Thoracic aorta endothelial cell (primary cell): Measurements from ENCODE around the genes MAFF and DDX17.

DNA sequence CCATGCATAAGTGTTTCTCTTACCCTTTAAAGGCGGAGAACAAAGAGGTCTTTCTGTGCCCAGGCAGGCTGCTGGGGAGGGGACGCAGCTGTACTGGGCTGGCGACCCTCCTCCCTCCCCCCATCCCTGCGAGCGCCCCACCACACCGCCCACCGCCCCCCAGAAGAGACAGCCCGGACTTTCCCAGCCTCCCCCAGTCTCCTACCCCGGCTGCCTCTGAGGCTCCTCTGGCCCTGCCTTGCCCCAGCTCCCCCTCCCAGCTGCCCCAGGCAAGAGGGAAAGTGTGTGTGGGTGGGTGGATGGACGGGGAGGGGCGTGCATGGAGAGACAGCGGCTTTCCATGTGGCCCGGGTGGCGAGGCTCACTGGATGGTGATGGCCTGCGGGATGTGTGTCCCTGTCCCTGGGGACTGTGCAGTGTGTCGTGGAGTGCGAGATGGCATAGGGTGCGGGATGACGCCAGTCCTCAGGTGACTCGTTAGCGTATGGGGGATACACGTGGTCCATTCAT, 30.5 kb upstream of the PICK1 start:
- CAGE, long polyA plus RNA: no peak

GRCh38 chr22:38039411-38039847, 17.8 kb upstream of the PICK1 start:
- CAGE, long polyA plus RNA: no peak

GRCh38 chr22:38111325-38112319, 1.1 kb upstream of the BAIAP2L2 start:
- CAGE, long polyA plus RNA: no peak

DNA sequence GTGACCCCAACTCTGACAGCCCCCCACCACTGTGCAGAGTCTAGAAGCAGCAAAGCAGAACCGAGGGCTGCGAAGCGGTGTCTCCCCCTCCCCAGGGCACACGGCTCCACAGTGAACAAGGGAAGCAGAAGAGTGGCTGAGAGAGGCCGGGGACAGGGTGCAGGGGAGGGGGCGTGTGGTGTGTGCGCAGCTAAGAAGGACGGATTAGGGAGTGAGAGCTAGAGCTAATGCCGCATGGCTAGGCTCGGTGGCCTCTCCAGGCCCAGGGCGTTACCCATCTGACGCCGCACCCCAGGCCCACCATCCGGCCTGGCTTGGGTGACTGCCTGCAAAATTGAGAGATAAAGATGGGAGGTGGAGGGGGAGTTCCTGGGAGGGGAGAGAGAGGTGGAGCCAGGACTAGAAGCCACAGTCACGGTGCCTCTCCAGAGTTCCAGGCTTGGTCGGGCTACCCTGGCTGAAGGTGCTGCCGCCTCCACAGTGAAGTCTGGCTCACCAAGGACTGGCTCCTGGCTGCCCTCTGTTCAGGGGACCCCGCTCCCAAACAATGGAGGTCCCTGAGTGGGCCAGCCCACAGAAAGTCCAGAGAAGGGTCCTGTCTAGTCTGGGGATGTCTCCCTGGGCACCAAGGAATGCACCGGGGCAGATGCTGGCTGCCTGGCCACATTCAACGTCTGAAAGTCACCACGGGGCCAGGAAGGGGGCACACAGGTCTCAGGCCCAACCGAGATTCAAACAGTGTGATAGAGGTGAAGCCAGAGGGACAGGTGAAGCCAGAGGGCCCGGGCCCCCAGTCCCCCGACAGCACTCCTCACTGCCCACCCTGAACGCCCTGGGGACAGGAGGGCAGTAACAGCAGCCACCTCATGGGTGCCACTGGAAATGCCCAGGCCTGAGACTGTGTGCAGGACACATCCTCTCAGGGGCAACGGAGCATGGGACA, 16.9 kb upstream of the BAIAP2L2 start:
- CAGE, long polyA plus RNA: no peak

GRCh38 chr22:38171843-38172848, 9.5 kb downstream of the PLA2G6 start:
- CAGE, long polyA plus RNA: no peak

GRCh38 chr22:38177655-38178371, 3.8 kb downstream of the PLA2G6 start:
- CAGE, long polyA plus RNA: no peak

GRCh38 chr22:38201394-38202314, at the start of gene MAFF:
Gene MAFF (plus strand): TSS chr22:38201994.
- CAGE, long polyA plus RNA: no peak

GRCh38 chr22:38213783-38214129, 12.0 kb downstream of the MAFF start:
- CAGE, long polyA plus RNA: no peak

DNA sequence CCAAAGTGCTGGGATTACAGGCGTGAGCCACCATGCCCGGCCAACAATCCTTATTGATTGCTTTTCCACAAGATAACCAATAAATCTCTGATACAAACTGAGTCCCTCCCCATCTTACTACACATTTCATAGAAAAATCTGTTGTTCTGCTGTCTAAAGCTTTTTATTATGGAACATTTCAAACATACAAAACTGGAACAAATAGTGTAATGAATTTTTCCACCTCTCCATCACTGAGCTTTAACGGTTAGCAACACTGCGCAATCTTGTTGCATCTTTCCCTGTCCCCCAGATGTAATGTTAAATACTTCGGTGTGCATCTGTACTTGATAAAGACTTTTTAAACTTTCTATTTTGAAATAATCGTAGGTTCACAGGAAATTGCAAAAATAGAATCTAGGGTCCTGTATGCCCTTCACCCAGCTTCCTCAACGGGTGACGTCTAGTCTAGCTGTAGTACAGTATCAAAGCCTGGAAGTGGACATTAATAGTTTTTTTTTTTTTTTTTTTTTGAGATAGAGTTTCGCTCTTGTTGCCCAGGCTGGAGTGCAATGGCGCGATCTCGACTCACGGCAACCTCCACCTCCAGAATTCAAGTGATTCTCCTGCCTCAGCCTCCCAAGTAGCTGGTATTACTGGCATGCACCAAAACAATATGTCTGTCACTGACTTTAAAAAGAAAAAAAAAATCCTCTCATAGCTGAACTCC, 16.2 kb downstream of the TMEM184B start:
- CAGE, long polyA plus RNA: no peak

GRCh38 chr22:38265539-38266621, 6.9 kb downstream of the TMEM184B start:
- CAGE, long polyA plus RNA: no peak

DNA sequence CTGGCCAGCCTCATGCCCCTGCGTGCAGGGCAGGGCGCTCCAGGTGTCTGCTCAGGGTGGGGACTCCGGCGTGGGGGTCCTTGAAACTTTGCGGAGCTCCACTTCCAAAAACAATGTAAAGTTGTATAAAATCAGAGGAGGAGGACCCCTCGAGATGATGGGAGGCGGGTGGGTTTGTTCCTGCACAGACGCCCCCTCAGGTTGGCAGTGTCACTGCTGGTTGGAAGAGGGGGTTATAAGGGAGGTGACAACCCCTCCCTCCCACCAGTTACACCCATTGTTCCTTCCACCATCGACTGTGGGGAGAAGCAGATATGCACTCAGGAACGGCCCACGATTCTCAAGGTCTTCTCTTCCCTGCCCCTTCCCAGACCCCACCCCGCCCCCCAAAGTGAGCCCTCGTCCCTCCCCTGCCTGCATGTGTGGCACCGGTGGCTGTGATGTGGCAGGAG, 493 bp downstream of the KDELR3 start:
- CAGE, long polyA plus RNA: no peak

DNA sequence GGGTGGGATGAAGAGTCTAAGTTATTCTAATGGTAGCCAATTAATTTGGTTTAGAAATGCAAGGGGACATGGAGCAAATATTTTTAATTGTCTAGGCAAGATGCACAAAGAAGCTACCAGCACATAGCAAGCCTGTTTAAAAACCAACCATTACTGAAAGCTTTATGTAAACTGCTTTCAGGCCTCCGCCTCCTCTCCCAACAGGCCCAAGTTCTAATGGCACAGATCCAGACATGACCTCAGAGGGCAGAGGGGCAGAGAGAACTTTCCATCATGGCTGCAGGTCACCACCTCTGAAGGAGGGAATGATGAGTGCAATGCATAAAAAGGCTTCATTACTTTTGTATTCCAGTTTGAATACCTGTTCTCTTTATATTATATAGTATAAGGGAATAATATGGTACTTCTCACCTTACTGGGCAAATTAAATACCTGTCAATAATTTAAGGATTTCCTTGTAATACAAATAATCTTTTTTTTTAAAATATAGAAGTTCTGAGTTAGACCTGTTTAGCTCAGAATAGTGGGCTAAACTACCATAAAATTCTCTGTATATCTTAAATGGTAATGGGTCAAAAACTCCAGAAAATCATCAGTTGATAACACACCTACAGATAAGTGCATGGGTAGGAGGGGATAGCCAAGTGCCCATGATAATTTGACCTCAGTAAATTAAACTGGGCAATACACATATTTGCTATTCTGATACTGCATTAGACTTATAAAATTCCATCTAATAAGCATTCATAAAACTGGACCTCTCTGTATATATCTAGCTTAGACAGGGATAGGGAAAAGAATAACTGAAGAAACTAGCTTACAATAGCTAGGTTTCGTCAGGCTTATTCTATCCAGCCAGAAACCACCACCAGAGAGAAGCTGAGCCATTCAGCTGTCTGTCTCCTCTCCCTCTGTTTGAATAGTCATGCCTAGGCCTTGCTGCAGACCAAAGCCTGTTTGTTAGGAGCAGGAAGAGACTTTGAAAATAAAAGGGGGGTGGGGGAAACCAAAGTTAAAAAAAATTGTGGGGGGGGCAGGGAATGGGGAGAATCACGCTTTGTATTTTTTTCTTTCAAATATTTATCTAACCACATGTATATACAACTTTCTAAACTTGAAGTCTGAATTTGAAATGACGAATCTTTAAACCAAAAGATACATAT, 14.9 kb downstream of the DDX17 start:
- CAGE, long polyA plus RNA: no peak

DNA sequence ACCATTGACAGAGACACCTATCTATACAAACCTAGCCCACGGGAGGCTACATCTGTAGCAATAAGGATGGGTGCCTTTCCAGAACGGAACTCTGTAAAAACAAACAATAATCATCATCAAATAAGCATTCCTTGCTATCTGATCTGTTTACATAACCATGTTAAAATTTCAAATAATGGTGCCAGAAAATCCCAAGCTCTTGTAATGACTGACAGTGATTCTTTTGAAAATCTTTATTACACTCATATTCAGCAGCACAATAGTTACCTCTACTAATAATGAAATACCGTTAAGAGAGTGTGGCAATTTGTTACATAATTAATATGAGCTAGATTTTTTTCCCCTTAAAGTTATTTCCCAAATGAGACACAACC, 14.1 kb downstream of the DDX17 start:
- CAGE, long polyA plus RNA: no peak

DNA sequence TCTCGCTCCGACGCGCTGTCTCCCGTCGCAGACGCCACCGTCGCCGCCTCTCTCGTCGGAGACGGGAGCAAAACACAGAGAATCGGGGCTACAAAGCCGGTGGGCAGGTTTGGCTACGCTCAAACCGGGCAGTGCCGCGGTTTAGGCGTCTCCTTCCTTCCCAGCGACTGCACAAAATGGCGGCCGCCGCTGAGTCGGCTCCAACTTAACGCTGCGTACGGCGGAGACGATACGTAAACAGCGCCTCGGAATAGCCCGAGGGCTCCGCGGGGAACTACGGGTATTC, at the start of gene DDX17:
Gene DDX17 (minus strand): TSS at position 181 of the 286 bp plus-strand sequence.
- CAGE, long polyA plus RNA: no peak

- CAGE, long polyA plus RNA: no peak
Measured at GRCh38 chr22:38704553-38704934, 1.2 kb upstream of the GTPBP1 start.

DNA sequence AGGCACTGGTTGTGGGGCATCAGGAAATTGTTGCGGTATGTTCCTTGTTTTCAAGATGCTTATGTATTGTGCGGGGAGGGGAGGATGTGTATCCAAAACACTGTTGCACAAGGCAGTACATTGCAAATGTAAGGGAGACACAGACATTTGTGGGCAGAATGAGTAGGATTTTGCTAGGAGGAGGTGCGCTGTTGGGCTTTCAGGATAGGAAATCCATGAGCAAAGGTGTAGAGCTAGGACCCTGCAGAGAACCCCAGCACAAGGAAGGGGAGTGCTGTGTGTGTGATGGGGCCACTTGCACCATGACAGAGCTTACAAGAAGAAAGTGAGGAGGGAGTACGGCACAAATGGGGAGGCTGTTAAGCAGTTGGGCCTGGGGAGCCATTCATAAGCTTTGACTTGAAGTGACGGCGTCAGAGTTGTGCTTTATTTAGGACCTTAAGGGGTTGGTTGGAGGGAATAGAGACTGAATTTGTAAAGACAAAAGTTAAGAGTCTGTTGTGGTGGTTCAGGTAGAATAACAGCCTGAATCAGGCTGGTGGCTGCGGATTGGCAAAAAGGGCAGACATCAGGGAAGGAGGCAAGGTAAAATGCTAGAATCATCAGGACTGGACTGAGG, 7.3 kb downstream of the GTPBP1 start:
- CAGE, long polyA plus RNA: no peak

DNA sequence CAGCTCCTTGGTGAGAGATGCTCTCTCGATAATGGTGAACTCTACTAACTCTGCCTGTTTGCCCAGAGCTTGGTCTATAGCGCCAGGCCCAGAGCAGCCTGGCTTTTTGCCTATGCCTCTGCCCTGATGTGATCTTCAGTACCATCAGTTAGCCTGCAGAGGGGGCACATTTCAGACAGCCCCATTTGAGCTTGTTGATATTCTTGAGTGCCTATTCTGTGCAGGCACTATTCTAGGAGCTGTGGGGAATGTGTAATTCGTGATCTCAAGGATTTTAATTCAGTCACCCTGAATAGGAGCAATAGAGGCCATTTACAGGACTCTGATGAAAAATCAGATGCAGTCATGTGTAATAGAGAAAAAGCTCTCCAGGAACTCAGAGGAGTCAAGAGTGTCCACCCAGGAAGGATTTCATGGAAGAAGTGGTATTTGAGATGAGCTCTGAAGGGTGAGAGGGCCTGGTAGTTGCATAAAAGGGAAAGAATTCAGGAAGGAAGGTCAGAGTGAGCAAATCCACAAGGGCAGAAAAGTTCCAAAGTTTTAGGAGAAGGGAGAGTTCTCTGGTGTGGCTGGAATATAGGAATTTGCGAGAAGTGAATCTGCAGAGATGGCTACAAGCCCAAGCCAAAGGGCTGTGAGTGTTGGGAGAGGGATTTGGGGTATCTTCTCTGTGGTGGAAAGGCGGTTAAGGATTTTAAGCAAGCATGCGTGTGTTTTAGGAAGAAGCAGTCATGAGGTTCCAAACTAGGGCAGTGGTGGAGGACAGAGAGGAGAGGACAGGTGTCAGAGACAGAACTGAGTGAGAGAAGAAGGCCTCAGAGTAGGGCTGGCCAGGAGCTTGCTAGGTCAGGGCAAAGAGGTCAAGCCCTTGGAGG, 19.5 kb downstream of the GTPBP1 start:
- CAGE, long polyA plus RNA: no peak

DNA sequence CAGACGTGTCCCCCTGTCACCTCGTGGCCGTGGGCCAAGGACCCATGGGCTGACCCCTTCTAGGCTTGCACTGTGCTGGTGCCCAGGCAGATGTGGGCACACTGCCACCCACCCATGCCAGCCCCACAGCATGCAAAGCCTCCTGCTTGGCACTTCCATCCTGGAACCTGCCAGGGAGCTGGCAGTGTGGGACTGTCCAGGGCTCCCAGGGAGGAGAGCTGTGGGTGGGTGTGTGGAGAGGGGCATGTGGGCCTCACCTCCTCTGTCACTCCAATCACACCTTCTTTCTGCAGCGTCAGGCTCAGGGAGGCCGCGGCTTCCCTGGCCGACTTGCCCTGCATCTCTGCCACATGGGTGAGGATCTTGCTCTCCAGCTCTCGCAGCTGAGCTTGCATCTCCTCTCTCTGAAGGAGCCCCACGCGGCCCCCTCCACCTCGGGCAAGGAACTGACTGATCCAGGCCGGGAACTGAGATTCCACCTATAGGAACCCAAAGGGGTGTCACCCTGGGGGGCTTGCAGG, 16.3 kb downstream of the SUN2 start:
- CAGE, long polyA plus RNA: no peak

DNA sequence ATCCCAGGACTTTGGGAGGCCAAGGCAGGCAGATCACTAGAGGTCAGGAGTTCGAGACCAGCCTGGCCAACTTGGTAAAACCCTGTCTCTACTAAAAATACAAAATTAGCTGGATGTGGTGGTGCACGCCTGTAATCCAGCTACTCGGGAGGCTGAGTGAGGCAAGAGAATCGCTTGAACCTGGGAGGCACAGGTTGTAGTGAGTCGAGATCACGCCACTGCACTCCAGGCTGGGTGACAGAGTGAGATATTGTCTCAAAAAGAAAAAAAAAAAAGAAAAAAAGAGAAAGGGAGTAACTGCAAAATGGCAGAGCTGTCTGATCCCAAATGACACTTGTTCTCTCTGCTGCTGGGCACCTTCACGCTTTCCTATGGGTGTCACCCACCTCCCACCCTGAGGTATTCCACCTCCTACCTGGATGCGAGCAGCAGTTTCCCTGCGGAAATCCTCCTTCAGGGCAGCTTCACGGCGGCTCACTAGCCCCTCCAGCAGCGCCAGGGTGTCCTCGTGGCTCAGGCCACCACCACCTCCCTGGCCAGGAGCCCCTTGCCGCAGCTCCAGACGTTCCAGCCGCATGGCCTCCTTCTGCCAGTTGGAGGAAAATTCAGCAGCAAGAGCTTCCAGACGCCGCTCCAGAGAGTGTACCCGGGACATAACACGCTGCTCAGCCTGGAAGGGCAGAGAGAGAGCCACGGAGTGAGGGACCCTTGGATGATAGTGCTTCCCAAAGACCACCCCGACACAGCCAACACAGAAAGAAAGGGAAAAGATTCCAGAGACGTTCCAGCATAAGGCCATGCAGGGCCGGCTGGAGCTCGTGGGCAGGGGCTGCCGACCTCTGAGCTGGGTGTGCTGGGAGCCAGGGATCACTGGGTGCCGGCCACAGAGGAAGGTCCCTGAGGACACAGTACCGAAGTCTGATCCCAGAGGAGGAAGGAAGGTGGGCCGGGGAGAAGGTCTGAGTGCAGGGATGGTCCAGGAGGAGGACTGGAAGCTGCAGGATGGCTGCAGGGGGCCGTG, 13.6 kb downstream of the SUN2 start:
- CAGE, long polyA plus RNA: no peak

GRCh38 chr22:38859853-38861125, 11.7 kb downstream of the CBX6 start:
- CAGE, long polyA plus RNA: no peak